ENCODE measurements around a stretch of chr2.

DNA sequence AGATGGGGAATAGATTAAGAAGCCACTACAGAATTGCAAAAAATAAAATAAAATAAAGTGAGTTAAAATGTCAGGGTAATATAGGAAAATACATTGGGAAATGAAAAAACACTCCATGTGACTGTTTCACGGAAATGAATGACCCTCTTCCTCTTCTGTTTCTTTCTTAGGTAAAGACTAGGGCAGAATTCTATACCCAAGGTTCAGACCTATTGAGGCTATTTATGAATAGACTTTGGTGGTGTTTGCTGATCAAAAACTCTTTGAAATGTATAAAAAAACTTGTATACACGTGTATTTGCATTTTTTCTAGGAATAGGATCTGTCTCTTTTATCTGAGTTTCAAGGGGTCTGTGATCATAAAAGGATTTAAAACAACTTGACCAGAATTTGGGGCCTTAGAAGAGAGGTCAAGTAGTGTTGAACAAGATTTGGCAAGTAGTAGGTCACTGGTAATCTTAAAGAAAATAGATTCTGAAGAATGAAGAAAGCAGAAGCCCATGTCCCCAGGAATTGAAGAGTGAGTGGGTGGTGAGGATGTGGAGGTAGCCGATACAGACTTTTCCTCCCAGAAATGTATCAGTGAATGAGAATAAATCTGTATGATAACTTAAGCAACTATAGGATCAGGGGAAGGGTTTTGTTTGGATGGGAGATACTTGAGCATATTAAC lies 27.0 kb downstream of the ACYP2 start:
- CAGE, long polyA plus RNA: no peak
- RRBS: no CpG with 5 or more reads among the region's 3 CpGs

GRCh38 chr2:54359929-54360571 lies 29.4 kb downstream of the C2orf73 start:
- CAGE, long polyA plus RNA: no peak
- RRBS: no CpG with 5 or more reads among the region's 8 CpGs

GRCh38 chr2:54429582-54430330 lies 26.4 kb upstream of the SPTBN1 start:
- CAGE, long polyA plus RNA: no peak
- RRBS: no CpG with 5 or more reads among the region's 11 CpGs

DNA sequence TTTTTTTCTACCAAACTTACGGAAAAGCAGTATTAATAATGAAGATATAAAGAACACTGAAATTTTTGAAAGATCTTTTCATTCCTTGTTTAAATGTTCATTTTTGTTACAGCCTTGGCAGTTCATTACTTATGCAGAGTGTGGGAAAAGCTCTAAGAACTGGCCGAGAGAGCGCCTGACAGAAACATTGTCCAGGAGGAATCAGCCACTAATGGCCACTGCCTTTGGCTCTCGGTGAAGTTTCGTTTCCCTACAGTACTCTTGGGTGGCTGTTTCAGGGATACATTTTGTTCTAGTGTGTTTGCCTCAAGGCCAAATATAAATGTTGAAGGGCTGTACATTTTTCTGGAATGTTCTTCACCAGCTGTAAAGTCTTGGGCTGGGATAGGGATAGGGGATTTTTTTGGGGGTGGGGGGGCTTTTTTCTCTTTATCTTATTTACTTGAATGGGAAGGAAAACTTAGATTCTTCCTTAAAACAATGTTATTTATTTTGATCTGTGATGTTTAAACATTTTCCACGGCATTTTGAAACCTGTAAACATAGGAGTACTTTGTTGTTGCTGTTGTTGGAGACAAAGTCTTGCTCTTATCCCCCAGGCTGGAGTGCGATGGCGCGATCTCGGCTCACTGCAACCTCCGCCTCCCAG lies 10.8 kb downstream of the SPTBN1 start:
- CAGE, long polyA plus RNA: no peak
- RRBS: no CpG with 5 or more reads among the region's 11 CpGs

- CAGE, long polyA plus RNA: no peak
- RRBS: no CpG with 5 or more reads among the region's 4 CpGs
Observed at GRCh38 chr2:54524352-54524551, 68.1 kb downstream of the SPTBN1 start.

DNA sequence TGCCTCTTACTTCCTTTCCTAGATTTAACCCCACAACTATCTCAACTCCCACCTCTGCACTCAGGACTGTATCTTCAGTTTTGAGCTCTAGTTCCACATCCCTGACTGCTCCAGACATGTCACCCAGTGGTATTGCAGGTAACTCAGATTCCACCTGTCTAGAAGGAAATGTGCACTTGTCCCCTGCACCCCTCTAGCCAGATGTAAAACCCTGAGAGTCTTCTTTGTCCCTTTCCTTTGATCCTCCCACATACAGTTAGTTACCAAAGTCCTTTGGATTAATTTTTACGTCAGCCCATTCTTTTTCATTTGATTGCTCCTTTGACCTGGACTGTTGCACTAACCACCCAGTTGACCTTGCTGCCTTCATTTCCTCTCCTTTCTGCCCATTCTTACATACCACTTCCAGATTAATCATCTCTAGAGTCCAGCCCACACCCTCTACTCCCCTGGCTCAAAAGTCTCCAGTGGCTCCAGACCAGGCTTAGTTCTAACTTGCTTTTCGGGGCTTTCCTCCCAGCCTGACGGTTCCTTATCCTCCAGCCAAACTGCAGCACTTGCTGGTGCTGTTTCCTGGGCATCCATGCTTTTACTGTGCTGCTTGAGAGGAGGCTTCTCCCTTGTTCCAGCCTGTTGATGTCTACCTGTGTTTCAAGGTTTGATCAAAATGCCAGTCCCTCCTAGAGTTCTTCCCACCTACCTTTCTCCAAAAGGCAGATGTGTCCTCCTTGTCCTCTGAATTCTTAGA lies 99.2 kb downstream of the SPTBN1 start:
- CAGE, long polyA plus RNA: no peak
- RRBS: no CpG with 5 or more reads among the region's 3 CpGs

DNA sequence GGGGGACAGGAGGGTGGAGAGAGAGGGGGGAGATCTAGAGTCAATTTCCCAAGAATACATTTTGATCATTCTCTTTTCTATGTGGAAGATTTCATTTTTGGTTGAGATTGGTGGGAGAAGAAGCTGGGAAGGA lies 101.1 kb downstream of the SPTBN1 start:
- CAGE, long polyA plus RNA: no peak

- CAGE, long polyA plus RNA: no peak
- RRBS: no CpG with 5 or more reads among the region's 9 CpGs
Observed at GRCh38 chr2:54559358-54560110, 103.4 kb downstream of the SPTBN1 start.

GRCh38 chr2:54570727-54571568 lies 114.8 kb downstream of the SPTBN1 start:
- CAGE, long polyA plus RNA: no peak
- RRBS: no CpG with 5 or more reads among the region's 12 CpGs

DNA sequence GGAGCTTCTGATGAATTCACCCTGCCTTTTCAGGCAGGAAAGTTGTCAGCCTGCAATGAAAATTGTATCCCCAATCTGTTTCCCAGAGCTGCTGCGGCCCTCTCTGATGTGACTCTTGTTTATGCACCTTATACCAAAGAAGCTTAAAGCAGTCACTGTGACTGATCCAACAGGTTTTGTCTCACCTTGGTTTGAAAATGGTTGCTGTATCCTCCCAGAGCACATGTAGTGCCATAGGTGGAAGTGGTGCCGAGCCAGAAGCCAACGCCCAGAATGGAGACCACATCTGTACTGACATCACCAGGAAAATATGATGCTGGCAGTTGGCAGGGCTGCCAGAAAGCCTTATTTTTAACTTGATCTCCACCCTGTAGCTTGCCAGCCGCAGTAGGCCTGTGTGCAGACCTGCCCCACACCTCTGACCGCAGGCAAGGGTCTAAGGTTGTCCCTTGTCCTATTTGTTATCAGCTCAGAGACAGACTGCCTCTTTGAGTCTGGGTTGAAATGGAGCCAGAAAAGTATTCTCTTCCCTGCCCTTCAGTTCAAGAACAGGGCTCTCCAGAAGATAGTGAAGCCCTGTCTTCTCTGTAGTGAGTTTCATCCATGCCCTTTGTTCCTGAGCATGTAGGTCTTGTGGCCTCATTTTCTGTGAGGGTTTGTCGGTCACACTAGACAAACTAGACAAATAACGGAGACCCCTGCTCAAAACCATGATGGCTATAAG lies 123.5 kb upstream of the EML6 start:
- CAGE, long polyA plus RNA: no peak
- RRBS: no CpG with 5 or more reads among the region's 7 CpGs

GRCh38 chr2:54633361-54633944 lies 90.0 kb upstream of the EML6 start:
- CAGE, long polyA plus RNA: no peak
- RRBS: 56% methylated on average over 2 of the region's 4 CpGs

- CAGE, long polyA plus RNA: no peak
- RRBS: no CpG with 5 or more reads among the region's 1 CpG
Observed at GRCh38 chr2:54636142-54636396, 87.4 kb upstream of the EML6 start.

DNA sequence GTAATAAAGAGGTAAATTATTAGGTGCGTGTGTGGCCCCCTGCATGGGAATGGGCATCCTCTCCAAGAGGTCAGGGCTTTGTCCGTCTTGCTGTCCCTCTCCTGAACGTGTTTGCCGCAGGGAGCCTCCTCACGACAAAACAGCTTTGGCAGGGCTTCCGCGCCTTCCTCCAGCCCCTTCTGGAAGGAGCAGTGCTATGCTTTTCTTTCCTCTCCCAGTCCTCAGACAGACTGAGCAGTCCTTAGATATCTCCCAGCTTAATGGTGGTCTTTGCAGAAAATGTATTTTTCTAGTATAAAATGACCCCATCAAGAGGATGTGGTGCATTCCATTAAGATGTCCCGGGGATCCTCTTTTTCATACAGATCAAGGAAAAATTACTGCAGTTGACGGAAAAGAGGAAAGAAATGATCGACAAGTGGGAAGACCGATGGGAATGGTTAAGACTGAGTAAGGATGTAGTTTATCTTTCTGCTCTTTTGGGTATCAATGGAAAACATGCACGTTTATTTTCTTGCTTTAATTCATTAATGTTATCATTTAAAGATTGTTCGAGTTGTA lies 67.8 kb upstream of the EML6 start:
- CAGE, long polyA plus RNA: no peak
- RRBS: no CpG with 5 or more reads among the region's 13 CpGs

DNA sequence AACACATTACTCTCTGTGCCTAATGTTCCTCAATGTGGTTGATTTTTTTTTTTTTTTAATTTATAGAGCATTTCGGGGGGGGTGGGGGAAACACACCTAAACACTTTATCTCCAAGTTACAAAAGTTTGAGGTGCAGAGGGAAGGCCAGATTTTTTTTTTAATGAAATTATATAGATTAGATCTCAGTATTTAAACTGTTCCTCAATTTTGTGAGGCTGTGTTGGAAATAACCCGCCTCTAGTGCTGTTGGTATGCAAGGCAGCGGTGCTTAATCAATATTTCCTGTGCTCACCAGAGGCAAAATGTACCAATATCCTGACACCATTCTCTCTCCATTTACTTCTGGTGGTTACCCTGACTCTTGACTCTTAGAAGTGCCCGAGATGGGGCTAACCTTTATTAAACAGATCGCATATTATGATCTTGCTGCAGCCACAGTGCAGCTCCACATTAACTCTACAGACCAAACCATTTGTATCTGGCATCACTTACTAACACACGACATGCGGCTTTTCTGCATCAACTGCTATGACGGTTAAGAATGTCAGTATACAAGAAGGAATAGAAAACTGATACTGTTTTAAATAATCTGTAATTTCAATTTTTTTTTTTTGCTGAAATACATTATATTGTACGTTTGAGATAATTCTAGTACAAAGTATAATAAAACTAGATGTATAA lies 54.7 kb upstream of the EML6 start:
- CAGE, long polyA plus RNA: no peak
- RRBS: no CpG with 5 or more reads among the region's 9 CpGs

DNA sequence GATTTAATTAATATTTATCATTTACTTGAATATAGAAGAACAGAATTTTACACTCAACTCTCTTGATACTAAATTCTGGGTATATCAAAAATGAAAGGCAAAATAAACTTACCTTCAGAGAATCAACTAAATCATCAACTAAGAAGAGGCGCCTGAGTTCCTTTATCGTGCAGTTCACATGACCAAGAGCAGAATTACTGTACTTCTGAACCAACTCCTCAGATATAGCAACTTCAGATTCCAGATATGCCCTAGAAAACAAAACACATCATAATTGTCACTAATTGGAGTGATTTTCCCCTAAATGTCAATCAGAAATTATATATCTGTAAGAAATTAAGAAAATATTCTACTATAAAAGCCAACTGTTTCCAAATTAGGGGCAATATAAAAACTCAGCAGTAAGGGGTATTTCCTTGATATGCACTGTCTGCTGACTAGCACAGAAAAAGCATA lies 67.8 kb downstream of the RTN4 start:
- CAGE, long polyA plus RNA: no peak
- RRBS: no CpG with 5 or more reads among the region's 2 CpGs

DNA sequence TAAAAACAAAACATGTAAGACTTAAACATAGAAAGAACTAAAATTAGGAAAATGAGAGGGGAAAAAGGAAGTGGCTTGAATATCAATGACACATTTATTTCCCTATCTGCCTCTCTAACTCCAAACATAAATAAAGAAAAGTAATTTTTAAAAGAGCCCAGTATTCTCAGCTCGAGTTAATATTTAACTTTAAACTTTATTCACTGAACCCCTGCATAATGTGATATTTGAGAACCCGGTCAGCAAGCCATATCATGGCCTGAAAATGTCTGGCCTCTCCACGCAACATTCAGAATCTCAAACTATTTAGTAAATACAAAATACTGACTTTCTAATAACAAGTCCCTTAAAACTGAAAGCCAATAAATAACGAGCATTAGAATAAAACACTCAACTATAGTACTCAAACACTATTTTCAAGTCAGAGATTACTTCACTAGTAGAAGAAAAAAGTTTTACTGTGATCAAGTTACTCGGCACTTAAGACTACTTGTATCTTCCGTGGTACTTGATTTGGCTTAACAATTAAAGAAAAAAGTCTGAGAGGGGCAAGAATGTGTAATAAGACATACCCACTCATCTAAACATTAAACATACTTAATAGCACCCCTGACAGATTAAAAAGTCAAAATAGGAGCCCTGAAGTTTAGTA lies 38.4 kb downstream of the RTN4 start:
- CAGE, long polyA plus RNA: no peak
- RRBS: no CpG with 5 or more reads among the region's 6 CpGs

- CAGE, long polyA plus RNA: no peak
- RRBS: no CpG with 5 or more reads among the region's 5 CpGs
Observed at GRCh38 chr2:55022205-55022840, 27.9 kb downstream of the RTN4 start.

DNA sequence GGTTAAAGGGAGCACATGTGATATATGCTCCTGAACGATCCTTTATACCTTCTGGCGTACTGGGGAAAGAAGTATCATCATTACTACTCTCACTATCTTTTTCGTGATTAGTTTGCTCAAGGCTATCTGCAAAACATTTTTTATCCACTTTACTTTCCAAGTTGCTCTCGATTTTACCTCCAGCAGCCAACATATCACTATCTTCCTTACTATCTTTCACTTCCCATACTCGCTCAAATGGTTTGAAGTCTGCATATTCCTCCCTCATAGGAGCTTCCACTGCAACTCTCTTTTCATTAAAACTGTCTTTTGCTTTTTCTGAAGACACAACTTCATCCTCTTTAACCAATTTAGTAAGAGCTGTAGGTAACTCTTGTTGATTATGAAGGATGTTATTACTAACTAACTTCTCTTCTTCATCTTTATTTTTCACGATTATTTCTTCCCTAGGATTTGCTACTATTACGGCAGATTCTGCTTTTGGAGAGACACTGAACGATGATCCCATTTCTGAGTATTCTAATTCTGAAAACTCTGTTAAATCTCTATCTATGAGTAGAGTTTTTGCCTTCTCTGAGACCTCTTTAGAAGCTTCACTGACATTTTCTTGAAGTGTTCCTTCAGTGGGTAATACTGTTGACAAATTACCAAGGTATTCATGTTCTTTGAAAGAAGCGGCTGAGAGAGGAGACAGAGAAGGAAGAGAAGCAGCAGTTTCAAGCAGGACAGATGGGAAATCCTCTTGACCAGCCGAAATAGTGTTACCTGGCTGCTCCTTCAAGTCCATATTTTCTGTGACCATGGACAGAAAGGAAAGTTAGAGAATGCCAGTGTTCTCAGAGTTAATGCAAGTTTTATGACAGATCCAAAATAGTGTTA lies 23.3 kb downstream of the RTN4 start:
- CAGE, long polyA plus RNA: no peak
- RRBS: no CpG with 5 or more reads among the region's 10 CpGs

DNA sequence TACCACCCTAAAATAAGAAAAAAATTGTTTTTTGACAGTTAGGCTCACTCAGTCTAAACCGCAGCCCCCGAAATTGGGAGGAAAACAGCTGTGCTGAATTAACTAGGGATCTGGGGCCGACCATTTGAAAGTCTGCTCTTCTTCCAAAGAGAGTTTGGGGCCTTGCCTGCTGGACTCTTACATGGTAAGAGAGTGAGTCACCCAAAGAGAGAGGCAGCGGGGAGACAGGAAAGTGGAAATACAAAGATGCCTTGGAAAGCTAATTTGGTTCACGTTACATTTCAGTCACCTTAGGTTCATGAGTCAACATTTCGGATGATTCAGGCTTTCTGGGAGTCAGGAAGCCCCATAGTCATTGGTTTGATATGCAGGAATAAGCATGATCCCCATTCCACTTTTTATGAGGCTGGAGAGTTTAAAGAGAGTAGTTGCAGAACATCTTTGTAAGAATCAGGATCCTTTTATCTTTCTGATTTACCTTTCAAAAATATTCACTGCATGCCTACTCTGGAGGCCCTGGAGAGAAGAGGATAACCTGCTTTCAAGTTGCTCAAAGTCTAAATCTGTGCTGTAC lies 910 bp upstream of the RTN4 start:
- CAGE, long polyA plus RNA: no peak
- RRBS: no CpG with 5 or more reads among the region's 6 CpGs

GRCh38 chr2:55227837-55228618 lies 4.1 kb downstream of the CLHC1 start:
- CAGE, long polyA plus RNA: no peak
- RRBS: no CpG with 5 or more reads among the region's 1 CpG